Pulmonary artery (tissue), 1 donor: Measurements from ENCODE around the gene STRA8.

DNA sequence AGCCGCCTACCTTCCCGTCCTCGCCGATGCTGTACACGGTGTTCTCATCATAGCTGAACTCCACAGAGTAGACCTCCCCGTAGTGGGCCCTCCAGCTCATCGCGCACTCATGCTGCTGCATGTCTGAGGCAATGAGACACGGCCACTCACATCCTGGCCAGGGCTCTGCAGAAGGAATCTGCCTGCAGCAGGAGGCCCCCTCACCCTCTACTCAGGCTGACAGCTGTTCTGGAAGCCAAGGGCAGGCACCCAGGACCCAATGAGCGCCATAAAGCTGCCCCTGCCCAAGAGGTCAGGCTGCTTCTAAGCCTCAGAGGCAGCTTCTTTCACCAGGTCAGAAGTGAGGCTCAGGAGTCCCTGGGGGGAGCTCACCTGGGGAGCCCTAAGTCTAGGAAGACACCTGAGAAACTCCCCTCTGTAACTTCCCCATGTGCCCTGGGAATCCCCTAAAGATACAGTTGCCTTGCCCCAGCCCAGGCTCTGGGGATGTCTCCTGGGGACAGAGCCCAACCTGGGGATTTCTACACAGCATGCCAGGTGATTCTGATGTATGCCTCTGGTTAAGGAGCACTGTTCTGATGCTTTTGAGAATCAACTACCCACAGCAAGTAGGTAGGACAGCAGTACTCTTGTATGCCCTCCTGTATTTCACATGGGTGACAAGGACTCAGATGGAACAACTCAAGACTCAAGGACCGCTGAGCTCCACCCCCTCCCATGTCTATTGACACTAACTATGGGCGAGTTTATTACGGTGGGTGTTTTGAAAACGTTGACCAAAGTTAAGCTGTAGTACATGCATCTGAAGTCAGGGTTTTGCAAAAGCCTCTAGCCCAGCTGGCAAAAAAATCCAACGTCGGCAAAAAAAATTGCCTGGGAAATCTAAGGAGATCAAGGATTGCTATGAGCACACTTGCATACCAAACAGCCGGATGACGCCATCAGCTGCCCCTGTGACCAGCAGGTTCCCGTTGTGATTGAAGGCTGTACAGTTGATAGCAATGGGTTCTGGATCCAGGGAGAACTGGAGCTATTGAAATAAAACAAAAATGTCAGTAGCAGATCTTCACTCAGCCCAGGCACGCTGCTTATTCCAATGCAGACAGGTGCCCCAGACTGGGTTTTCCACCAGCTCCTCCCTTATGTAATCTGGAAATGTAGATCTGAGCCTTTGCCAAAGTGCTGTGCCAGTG, 18.3 kb upstream of the CYREN start:
- PRO-cap = no peak

DNA sequence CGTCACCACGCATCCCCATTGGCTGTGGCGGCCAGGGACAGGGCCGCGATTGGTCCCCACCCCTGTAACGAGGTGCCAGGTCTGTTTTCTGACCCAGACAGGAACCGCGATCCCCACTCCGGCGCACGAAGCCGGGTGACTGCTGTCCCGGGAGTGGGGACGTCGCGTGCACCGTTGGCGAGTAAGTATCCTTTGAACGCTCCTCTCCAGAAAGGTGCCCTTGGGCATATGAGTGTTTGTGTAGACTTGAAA, at the start of gene STRA8:
Gene STRA8 (plus strand): TSS at position 116 of the 252 bp plus-strand sequence.
- PRO-cap = no peak

DNA sequence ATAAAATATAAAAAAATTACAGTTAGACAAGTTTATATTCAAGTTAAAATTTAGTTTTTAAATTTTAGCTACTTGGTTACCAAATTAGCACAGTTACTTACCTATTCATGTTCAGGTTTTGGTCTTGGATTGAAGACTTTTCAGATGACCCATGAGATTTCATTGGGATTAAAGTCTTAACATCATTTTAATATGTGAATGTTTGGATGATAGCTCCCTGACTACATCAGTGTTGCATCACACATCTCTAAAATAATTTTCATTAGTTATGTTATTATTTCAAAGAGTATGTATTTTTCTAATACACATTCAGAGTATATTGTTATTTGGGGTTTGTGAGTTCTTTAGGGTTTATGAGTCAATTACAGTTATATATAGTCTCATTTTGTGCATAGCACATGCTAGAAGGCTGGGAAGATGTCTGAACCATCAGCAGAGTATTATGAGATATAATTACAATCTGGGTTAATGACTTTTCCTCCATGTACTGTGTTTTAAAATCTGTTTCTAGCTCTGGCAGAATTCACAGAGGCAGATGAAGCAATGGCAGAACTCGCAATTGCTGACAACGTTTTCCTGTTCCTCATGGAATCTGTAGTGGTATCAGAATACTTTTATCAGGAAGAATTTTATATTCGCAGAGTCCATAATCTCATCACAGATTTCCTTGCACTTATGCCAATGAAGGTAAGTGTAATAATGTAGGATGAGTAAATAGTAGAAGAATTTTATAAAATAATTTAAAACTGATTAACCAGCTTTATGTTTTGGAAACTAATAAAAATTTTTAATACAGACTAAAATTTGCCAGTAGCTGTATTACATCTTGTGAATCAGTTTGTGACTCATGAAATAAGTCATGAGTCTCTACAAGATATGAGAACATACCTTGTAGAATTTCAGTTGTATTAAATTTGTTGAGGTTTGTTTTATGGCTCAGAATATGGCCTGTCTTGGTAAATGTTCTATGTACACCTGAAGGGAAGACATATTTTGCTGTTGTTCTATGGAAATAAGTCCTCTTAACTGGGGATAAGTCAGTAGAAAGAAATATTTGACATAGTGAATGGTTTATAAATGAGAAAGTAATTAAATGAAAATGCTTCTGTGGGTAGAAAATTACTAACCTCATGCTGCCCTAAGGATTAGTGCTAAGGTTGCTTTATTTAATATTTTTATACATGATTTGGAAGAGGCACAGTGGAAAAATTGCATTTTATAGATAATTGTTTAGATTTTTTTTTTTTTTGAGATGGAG, 27.0 kb downstream of the NUP205 start:
- PRO-cap = no peak

GRCh38 chr7:135619232-135619928, 42.9 kb upstream of the STMP1 start:
- PRO-cap = no peak

GRCh38 chr7:135630121-135630660, 32.1 kb upstream of the STMP1 start:
- PRO-cap = no peak

DNA sequence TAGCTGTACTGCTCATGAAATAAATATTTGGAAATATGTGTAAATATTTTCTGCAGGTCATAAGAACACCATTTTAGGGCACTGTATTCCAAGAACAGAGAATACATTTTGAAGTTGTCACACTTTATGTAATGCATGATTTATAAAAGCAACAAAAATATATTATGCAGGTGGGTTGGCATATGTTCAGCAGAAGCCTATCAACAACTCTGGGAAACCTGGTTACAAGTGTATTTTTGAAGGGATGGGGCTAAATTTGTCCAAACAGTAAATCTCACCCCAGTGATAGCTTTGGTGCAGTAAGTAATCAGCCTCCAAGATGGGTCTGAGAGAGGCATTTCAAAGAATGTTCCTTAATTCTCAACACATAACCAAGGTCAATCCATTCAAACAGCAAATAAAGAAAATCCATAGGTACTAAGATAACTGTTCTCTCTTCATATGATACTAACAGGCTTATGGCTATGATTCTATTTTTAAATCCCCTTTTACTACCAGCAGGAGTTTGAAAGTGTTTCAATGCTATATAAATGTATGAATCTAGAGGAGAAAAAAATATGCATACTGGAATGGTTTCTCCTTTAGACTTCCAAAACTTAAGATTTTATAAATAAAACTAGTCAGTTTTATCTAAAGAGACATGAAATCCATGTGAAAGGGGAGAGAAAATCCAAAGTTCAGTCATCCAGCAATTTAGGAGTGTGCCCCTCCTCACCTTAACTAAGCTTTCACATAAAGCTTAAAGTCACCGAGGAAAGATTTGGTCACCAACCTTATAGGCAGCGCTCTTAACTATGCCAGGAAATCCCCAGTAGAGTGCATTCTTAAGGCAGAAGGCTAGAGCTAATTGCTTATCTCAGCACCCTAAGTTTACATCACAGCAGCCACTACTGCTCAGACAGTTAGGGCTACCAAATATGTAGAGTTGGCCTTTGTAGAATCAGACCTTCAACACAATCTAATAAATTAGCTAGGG, 48.2 kb downstream of the MTPN start:
- PRO-cap = no peak

GRCh38 chr7:135980613-135981238, 3.6 kb upstream of the MTPN start:
- PRO-cap = no peak

GRCh38 chr7:136092430-136093177, 115.4 kb upstream of the MTPN start:
- PRO-cap = no peak

GRCh38 chr7:137955477-137955977, 46.4 kb downstream of the CREB3L2 start:
- PRO-cap = no peak

GRCh38 chr7:137957763-137958374, 44.0 kb downstream of the CREB3L2 start:
- PRO-cap = unidirectional peak, minus-strand start at chr7:137957990

DNA sequence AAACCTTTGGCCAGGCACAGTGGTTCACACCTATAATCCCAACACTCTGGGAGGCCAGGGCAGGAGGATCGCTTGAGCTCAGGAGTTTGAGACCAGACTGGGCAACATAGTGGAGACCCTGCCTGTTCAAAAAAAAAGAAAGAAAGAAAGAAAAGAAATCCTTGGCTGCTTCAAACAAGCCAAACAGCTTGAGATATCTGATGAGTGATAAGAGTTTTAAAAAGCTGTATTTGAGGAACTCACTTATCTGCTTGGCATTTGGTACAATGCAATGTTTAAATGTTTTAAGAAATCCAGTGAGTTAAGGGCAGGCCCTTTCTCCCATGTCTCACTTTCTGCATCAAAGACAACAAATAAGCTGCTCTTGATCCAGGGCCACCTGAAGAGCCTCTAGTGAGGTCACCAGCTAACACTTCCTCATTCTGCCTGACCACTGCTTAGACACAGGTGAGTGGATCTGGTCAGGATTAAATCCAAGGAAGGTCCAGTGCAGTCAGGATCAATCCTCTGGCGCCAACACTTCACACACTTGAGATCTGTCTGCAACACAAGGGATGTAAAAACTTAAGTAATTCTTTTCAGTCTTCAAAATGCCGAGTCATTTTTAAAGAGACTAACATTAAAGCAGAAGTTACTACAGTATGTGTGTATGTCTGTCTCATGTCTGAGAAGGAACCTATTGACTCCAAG, 43.4 kb downstream of the CREB3L2 start:
- PRO-cap = no peak

DNA sequence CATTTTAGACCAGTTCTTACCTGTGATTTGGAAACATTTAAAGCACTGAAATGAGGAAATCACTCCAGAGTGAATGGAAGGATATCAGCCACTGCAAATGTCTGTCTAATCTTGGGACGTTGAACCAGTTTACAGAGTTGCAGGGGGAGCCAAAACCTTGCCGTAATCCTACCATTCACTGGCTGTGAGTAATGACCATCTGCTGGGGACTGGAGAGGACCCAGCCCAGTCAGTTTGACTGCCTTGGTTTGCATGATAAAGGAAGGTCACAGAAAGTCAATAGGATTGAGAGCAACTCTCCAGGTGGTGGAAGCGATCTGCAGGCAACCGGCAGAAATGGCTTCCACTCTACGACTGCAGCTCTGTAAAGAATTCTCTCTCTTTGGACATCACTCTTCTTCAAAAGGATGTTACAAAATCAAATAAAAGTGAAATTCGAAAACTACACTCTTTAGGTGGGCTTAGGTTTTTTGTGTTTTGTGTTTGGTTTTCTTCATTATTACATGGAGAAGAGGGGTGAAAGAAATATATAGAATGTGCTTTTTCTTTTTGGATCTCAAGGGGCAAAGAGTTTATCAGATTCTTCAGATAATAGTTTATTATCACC, 167.3 kb downstream of the AKR1D1 start:
- PRO-cap = no peak

DNA sequence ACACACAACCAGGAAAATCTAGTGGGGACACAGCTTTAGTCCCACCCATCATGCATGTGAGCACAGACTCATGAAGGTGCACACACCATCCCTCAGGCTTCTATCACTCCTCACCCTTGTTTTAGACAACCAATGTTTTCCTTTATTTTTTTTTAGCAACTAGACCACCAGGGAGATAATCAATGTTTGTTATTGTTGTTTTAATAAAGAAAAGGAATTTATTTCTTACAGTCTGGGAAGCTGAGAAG, 151.1 kb upstream of the TRIM24 start:
- PRO-cap = no peak

GRCh38 chr7:138458390-138458944, 1.6 kb upstream of the TRIM24 start:
- PRO-cap = no peak

DNA sequence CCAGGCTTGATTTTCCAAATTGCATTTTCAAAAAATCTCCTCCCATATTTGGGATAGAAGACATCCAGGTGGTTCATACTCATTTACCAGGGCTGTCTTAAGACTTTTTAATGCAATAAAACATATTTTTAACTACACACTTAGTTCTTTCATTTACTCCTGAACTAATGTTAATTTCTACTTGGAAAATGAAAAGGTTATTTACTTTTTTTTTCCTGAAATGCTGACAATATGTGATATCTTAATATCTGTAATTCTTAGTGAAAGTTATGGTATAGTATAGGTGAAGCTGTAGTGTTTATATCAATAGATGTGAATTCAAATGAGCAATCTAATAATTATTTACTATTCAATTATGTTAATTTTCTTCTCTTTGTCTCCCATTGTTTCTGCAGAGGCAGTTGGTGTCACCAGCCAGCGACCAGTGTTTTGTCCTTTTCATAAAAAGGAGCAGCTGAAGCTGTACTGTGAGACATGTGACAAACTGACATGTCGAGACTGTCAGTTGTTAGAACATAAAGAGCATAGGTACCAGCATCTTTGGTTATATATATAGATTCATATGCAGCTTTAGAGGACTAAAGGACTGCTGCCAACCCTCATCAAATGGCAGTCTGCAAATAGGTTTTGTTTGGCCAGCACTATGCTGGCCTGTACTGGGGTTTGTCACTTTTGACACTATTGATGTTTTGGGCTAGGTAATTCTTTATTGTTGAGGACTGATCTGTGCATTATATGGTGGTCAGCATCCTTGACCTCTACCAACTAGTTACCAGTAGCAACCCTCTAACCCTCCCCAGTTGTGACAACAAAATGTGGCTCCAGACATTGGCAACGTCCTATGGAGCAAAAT, 59.0 kb downstream of the TRIM24 start:
- PRO-cap = no peak

DNA sequence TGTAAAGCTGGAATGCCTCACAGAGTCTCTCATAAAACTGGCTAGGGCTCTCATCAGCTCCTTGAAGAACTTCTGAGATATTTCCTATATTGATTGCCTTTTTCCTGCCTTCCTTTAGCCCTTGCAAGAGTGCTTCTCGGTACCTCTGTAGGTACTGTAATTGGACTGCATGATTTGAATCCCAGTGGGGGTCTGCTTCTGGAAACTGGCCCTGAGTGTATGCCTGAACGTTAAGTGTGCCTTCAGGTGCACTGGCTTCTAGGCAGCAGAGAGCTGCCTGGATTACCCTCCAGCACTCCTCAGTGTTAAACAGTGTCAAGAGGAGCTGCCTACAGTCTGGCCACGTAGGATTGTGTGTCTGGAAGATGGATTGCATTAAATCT, 103.6 kb downstream of the TRIM24 start:
- PRO-cap = no peak

DNA sequence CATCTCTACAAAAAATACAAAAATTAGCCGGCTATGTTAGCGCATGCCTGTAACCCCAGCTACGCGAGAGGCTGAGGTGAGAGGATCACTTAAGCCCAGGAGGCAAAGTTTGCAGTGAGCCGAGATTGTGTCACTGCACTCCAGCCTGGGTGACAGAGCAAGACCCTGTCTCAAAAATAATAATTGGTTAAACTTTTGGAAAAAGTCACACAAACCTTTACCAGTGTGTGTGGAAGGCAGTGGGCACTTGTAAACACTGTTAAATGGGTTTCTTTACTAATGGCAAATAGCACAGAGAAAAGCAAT, 117.8 kb downstream of the SVOPL start:
- PRO-cap = no peak

DNA sequence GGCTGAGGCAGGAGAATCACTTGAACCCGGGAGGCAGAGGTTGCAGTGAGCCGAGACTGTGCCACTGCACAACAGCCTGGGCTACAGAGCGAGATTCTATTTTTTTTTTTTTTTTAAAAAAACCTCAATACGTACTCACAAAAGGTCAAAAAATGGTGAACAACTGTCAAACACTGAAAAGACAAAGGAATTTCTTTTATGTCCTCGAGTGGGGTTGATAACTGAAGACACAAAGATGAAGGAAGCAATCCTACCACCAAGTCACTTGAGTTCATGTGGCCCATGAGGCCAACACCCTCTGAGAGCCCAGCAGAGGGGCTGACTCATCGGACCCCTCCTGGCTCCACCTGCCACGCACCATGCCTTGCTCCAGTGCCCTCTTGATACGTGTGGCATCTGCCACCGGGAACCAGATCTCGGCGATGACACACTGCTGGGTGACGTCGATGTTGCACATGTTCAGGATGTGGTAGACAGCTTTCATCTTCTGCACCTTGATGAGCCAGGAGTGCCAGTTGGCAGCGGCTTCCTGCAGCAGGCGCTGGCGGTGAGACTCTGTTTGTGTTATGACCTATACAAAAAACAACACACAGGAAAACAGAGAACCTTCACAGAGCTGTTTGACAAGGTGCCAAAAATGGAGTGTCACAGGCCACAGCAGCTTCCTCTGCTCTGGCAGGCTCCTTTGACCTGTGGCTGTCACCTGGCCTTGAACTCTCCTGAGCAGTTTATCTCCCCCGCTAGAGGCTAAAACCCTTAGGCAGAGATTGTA, 45.3 kb upstream of the TMEM213 start:
- PRO-cap = no peak

- PRO-cap = no peak
Observed at GRCh38 chr7:138773724-138774311, 24.0 kb upstream of the TMEM213 start.

GRCh38 chr7:138917069-138917815, 63.9 kb downstream of the KIAA1549 start:
- PRO-cap = no peak